ENCODE measurements around a stretch of chr7.

DNA sequence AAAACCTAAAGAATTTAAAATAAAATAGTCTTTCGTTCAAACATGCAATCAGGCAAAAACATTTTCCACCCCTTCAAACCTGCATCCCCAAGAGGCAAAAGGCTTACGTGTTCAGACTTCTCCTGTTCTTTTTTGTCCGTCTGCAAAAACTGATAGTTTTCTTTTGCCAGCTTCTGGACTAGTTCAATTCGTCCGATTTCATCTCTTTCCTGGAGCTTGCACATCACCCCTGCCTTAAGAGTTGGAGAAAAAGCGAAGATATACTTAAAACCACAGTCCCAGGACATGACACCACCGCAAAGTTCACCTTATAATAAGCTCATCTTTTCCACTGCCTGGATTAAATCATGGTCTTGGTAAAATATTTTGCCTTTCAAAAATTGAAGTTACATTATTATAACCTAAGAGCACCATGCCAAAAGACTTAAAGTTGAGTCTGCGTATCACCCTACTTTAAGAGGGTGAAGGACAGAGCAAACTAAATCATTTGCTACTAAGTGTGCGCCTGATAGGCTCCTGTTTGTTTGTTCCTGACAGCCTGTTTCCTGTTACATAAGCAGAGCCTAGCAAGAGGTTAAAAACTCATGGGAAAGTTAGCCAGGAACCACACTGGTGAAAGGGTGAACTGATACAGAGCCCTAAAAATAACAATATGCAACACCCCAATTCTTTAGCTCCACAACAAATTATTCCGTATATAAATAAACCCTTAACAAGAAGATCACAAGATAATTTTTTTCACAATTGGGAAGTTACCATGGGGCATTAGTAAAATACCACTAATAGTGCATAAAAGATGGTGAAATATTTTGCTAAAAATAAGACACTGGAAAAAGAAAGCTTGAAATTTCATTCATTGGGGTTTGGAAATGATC is 137.0 kb downstream of the RAPGEF5 start:
- PRO-cap, result bidirectional peak, plus-strand start at position 603 of the sequence, minus-strand start at position 480 of the sequence
- RAMPAGE, long total RNA, result no peak

- PRO-cap, result no peak
- RAMPAGE, long total RNA, result no peak
Observed at GRCh38 chr7:22301944-22302269, 55.0 kb downstream of the RAPGEF5 start.

DNA sequence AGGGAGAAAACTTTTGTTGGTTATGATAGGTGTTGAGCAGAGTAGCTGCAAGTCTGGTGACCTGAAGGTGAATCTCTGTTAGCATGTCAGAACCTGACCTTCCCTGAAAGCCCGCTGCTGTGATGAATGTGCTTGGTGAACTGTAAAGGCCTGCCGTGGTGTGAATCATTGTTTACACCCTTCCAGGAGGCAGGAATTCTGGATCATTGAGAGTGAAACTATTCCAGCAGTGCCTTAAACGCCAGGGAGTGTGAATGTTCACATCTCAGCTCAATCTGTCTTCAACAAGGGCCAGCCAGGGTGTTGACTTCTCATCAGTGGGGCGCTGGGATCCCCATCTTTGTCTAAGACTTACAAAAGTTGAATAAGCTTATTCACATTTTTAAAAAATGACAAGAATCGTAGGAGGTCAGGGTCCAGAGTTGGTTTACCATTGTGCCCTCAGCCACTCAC is 775 bp upstream of the RAPGEF5 start:
- PRO-cap, result no peak
- RAMPAGE, long total RNA, result no peak

GRCh38 chr7:22363771-22364400 is 6.9 kb upstream of the RAPGEF5 start:
- PRO-cap, result no peak
- RAMPAGE, long total RNA, result no peak

- PRO-cap, result no peak
- RAMPAGE, long total RNA, result no peak
Observed at GRCh38 chr7:22513052-22513605, 13.1 kb upstream of the STEAP1B start.

GRCh38 chr7:22811929-22813010 is 10.4 kb downstream of the TOMM7 start:
- PRO-cap, result no peak
- RAMPAGE, long total RNA, result no peak

GRCh38 chr7:23467800-23468153 is 2.5 kb downstream of the IGF2BP3 start:
- PRO-cap, result no peak
- RAMPAGE, long total RNA, result no peak

GRCh38 chr7:24480428-24480956 is 92.8 kb upstream of the PALS2 start:
- PRO-cap, result no peak
- RAMPAGE, long total RNA, result no peak

DNA sequence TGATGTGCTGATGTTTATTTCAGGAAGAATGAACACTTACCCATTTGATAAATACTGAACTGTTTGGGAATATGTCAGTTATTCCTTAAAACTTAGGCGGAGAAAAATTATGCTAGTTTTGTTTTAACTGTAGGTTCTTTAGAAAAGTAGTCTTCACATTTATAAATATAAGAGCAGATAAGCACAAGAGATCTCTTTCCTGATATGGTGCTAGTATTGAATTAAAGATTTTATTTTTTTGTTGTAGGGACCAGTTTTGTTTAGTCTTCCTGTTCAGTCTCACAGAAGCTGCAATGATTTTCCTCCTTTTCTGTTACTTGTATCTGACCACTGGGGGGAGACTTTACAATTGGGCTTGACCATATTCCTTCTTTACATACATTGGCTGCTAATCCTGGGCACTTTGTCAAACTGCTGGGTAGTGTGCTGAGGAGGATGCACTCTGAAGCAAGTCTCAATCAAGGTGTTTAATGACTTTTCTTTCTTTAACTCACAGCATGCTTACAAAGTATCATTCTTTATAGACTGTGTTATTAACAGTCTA is 2.8 kb downstream of the PALS2 start:
- PRO-cap, result no peak
- RAMPAGE, long total RNA, result no peak

DNA sequence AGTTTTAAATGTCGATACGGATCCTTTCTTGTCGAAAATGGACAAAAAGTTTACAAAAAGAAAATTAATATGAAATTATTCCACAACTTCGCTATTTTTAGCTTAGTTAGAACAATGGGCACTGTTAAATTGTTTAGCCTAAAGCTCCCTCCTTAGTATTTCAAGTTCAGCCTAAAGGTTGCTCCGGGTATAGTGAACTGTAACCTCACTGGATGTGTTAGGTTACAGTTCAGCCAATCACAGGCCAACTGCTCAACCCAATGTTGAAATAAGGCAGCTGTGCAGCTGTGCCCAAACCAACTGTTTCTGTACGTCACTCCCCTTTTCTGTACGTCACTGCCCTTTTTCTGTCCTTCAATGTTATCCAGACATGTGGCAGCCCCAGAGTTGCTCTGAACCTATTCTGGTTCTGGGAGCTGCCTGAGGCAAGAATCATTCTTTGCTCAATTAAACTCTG is 8.0 kb upstream of the GSDME start:
- PRO-cap, result no peak
- RAMPAGE, long total RNA, result no peak

GRCh38 chr7:24833633-24833832 is 76.3 kb upstream of the GSDME start:
- PRO-cap, result no peak
- RAMPAGE, long total RNA, result no peak

DNA sequence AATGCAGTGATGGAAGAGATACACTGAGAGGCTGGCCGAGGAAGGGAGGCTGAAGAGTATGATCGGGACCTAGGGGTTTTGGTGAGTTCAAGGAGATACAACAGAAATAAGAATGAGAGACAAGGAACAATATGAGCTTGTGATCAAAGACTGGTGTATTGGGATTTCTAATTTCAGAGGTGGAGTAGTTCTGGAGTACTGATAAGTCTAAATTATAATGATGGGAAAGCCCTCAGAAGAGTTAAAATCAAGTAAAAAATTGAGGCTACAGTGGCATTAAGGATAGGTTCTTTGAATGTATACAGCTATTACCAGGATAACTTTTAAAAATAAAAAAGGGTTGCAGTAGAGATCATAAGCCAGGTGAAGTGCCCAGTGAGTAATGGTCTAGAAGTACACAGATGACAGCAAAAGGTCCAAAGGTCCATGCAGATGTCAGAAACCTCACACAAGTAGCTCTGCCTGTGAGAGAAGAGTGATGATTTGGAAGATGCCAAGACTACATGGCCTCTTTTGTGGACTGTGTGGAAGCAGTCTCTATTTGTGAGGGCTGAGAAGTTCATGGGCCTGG is 8.0 kb downstream of the CYCS start:
- PRO-cap, result no peak
- RAMPAGE, long total RNA, result no peak

DNA sequence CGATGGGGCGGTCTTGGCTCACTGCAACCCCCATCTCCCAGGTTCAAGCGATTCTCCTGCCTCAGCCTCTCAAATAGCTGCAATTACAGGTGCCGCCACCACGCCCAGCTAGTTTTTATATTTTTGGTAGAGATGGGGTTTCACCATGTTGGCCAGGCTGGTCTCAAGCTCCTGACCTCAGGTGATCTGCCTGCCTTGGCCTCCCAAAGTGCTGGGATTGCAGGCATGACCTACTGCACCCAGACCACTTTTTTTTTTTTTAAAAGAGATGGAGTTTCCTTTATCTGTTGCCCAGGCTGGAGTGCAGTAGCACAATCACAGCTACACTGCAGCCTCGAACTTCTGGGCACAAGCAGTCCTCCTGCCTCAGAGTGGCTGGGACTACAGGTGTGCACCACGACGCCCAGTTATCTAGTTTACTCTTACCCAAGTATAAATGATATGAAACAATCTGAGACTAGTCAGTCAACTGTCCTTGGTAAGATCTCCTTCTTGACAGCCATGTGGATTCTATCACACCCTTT is 5.7 kb downstream of the CYCS start:
- PRO-cap, result no peak
- RAMPAGE, long total RNA, result no peak

DNA sequence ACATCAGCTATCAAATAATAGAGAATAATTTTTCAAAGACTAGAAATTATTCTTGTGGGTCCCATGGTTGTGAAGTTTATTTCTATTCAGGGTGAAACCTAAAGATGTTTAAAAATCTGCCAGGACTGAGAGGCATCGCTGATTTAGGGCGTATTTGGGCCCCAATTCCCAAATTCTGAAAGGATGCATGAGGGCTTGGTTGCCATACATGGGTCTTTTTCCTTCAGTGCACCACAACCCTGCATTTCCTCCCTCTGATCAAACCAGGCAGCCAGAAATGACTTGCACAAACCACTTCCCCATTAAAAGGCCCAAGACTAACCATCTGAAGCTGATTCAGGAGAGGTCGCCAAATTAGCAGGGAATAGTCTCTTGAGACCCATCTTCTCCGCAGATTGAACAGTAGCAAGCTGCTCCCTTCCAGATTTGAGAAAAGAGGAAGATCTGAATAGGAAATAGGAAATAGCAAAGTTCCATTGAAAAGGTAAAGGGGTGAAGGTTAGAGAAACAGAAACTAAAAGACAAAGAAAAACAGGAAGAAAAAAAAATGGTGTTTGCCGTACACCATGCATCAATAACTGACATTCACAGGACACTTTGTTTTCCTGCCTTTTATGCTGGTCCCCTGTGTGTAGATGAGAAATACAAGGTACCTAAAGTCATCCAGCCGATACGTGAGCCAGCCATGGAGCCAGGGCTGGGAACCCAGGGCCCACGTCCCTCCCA is 268.2 kb upstream of the NPVF start:
- PRO-cap, result no peak
- RAMPAGE, long total RNA, result no peak

GRCh38 chr7:25662482-25663181 is 434.3 kb upstream of the NPVF start:
- PRO-cap, result no peak
- RAMPAGE, long total RNA, result no peak

- PRO-cap, result no peak
- RAMPAGE, long total RNA, result no peak
Observed at GRCh38 chr7:25949466-25950171, 202.4 kb upstream of the NFE2L3 start.

DNA sequence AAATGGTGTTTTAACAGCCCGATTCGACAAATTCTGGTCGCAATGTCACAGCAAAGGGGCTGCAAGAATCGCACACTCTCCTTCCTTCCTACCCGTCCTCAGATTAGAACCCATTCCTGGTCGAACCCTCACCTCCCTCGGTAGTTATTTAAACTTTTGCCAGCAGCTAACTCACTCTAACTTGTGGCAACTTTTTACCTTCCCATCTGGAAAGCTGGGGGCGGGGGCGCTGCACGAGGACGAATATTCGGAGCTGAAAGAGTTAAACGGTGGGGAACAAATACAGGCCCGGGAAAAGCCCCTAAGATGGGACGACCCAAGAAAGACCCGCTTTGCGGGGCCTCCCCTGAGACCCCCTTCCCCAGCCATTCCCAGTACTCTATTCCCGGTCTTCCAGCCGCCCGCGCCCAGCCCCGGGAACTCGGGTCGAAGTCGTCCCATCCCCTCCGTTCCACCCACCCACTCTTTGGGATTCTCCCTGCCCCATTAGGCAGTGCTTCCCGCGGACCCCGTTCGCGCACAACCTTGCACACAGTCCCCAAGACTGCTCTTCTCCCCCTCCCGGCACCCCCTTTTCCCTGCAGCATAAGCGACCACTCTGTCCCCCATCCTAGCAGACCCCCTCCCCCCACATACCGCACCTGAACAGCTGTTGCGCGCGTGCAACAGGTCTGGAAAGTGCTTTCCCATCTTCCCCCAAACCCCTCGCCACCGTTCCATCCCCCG is 201.7 kb upstream of the NFE2L3 start:
- PRO-cap, result no peak
- RAMPAGE, long total RNA, result no peak

DNA sequence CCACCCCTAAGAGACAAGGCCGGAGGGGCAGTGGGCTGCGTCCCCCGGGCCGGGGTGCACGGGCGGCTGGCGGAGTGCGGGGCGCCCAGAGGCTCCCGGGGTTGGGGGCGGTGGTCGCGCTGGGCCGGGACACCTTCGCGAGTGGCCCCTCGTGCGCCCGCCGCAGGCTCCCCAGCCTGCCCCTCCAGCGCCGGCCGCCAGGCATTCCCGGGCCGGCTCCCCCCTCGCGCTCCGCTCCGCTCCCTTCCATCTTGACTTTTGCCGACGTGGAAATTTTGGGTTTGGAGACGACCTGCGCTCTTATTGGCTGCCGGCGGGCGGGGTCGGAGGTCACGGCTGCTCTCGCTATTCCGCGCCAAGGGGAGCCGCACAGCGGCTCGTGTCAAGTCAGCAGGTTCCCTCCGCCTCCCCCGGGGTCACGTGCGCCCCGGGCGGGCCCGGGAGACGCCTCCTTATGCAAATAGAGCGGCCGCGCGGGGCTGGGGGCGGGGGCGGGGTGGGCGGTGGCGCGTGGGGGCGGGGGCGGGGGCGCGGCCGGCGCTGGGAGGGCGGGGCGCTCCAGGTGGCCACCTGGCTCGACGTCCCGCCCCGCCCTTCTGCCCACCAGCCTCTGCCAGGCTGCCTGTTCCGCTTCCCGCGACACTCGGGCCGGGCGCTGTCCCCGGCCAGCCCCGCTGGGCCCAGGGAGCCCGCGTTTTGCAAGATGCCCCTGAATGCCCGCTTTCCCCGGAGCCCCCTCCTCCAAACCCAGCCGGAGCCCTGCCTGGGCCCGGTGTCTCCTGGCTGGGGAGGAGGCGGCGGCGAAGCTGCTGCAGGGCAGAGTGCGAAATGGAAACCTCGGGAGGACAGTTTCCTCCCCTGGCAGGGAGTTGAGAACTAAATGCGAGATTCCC is 200.9 kb upstream of the NFE2L3 start:
- PRO-cap, result bidirectional peak, plus-strand start at position 639 of the sequence, minus-strand start at position 253 of the sequence
- RAMPAGE, long total RNA, result no peak

DNA sequence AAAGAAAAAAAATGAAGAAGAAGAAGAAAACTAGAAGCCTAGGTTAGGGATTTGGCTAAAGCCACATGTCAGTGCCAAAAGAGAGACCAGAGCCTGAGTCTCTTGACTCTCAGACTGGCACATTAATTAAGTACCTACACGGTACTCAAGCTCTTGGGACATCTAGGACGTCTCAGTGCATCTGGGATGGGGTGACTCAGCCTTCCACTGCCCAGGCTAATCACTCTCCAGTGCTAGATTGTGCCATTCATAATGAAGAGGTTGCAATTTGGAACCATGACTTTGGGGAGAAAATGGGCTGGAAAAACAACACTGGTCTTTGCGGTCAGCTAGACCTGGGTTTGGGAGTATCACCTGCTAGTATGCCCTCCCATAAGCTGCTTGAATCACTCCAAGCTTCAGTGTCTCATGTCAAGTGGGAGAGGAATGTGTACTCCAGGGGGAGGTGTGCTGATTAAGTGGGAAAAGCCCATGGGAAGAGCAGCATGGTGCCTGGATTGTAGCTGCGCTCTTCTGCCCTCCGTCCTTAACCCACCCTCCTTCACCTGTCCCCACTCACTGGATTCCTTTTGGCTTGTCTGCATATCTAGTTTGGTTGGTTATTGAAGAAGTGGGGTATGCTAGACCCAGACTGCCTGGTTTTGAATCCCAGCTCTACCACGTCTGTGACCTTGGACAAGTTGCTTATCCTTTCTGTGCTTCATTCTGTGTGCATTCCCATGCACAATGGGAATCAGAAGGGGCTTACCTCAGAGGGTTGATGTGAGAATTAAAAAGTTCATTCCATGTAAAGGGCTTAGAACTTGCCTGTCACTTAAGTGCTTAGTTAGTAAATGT is 3.7 kb downstream of the NFE2L3 start:
- PRO-cap, result no peak
- RAMPAGE, long total RNA, result no peak

DNA sequence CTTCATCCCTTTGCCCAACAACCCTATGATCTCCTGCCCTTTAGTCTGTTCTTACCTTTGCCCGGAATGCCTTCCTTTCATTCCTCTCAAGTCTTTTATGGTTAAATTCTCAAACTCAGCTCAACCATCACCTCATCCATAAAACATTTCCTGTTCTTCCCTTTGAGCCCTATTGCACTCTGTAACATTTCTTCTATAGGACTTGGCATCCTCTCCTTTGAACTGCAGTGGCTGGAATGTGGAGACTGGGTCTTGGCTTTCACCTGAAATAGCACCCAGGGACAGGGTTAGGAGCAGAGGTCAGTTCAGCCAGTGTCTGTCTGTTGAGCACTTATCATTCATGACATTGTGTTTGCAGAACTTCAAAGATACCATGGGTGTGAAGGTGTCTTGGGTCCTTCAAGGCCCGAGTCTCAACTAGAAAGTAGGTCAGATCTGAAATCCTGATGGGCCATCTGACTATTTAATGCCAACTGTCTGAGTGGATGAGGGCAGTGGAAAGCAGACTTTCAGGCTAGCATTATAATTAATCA is 7.3 kb downstream of the NFE2L3 start:
- PRO-cap, result no peak
- RAMPAGE, long total RNA, result no peak